ENCODE measurements around a stretch of chr14.

DNA sequence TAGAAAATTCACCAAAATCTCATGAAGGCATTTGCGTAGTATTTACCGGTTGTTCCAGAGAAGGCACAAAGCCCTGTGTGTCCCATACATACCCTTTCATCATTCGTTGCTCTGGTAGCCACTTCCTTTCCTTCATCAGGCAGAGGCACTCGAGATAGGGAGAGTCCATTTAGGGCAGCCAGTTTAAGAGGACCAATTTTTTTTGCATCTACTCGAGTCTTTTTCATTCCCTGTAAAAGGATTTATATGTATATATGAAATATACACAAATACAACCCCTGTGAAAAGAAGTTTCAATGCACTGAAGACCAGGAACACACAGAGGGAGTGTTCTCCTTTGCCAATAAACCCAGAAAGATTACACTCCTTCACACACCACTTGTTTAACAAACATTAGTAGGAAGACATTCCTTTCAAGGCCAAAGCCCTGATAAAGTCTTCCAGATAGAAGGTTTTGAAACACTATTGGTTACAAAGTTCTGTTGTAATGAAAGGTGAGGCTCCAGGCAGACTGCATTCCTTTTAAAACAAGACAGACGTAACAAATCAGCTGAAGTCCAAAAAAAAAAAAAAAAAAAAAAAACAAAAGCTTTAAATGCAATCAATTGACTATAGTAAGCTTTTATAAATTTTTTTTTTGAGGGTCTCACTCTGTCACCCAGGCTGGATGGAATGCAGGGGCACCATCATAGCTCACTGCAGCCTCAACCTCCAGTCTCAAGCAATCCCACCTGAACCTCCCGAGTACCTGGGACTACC is 81.1 kb downstream of the PTPN21 start:
- RAMPAGE, long total RNA, result no peak
- RRBS, result no CpG with 5 or more reads among the region's 7 CpGs

- RAMPAGE, long total RNA, result no peak
Measured at GRCh38 chr14:89160883-89161241, 256.2 kb downstream of the FOXN3 start.

GRCh38 chr14:89269418-89270001 is 147.5 kb downstream of the FOXN3 start:
- RAMPAGE, long total RNA, result no peak
- RRBS, result no CpG with 5 or more reads among the region's 8 CpGs

GRCh38 chr14:89294019-89294725 is 122.9 kb downstream of the FOXN3 start:
- RAMPAGE, long total RNA, result no peak
- RRBS, result no CpG with 5 or more reads among the region's 11 CpGs

GRCh38 chr14:89352030-89352575 is 64.9 kb downstream of the FOXN3 start:
- RAMPAGE, long total RNA, result no peak
- RRBS, result no CpG with 5 or more reads among the region's 6 CpGs

GRCh38 chr14:89366550-89366899 is 50.5 kb downstream of the FOXN3 start:
- RAMPAGE, long total RNA, result no peak
- RRBS, result no CpG with 5 or more reads among the region's 6 CpGs

GRCh38 chr14:89575341-89575764 is 158.3 kb upstream of the FOXN3 start:
- RAMPAGE, long total RNA, result no peak
- RRBS, result no CpG with 5 or more reads among the region's 7 CpGs

- RAMPAGE, long total RNA, result no peak
- RRBS, result no CpG with 5 or more reads among the region's 5 CpGs
Measured at GRCh38 chr14:89641449-89641829, 224.4 kb upstream of the FOXN3 start.

DNA sequence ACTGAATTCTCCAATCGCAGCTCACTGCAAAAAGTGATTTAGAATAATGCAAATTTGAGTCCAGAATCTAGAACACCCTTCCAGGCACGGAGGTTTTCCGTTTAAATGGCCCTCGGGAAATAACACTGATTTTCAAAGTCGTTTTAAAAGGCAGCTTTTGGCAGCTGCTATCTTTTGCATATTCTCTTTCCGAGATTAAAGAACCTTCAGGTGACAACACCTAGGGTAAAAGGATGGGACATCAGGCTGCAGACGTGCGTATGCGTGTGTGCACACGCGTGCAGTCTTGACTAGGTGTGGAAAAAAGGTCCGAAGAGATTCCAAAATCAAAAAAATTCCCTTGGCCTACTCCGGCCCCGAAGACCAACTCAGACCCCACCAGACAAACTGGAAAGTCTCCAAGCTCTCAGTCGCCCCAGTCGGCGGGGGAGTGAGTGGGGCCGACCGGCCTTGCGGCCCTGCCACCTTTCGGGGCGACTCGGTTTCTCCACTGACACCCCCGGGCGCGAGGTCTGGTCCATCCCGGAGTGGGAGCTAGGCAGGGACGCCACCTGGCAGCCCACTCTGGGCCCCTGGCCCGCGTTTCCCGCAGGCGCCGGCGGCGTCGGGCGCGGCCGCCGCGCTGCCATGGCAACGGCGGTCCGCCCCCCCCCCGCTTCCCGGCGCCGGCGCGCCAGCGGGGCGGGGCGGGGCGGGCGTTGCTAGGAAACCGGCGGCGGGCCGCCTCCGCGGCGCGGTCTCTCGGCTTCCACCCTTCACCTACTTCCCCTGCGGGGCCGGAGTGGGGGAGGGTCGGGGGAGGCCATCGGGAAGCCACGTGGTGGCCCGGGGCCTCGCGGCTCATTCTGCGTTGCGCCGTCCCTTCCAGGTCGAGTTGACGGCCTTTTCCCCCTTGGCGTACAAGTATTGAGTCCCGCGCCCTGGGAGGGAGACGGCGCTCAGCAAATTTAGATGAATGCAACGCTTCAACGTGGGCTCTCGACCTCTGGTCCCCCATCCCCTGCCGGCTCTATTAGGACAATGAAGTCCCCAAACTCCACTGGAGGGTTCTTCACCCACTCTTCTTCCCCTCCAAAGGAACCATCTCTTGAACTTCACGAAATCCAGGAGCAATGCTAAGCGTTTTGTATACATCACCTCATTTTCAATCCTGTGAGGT is 253.1 kb downstream of the EFCAB11 start:
- RAMPAGE, long total RNA, result no peak
- RRBS, result 2% methylated on average over 50 of the region's 88 CpGs

DNA sequence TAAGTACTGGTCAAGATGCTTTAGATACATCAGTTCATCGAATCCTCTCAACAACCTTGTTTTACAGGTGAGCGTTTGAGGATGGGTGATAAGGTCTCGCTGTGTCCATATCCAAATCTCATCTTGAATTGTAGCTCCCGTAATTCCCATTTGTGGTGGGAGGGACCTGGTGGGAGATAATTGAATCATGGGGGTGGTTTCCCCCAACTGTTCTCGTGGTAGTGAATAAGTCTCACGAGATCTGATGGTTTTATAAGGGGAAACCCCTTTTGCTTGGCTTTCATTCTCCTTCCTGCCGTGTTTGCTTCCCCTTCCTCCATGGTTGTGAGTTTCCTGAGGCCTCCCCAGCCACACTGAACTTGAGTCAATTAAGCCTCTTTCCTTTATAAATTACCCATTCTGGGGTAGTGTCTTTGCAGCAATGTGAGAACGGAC is 234.6 kb downstream of the EFCAB11 start:
- RAMPAGE, long total RNA, result no peak
- RRBS, result no CpG with 5 or more reads among the region's 8 CpGs

- RAMPAGE, long total RNA, result no peak
- RRBS, result no CpG with 5 or more reads among the region's 11 CpGs
Measured at GRCh38 chr14:89911228-89912123, 43.1 kb downstream of the EFCAB11 start.

- RAMPAGE, long total RNA, result no peak
- RRBS, result no CpG with 5 or more reads among the region's 4 CpGs
Measured at GRCh38 chr14:90330304-90330592, 1.5 kb downstream of the NRDE2 start.

DNA sequence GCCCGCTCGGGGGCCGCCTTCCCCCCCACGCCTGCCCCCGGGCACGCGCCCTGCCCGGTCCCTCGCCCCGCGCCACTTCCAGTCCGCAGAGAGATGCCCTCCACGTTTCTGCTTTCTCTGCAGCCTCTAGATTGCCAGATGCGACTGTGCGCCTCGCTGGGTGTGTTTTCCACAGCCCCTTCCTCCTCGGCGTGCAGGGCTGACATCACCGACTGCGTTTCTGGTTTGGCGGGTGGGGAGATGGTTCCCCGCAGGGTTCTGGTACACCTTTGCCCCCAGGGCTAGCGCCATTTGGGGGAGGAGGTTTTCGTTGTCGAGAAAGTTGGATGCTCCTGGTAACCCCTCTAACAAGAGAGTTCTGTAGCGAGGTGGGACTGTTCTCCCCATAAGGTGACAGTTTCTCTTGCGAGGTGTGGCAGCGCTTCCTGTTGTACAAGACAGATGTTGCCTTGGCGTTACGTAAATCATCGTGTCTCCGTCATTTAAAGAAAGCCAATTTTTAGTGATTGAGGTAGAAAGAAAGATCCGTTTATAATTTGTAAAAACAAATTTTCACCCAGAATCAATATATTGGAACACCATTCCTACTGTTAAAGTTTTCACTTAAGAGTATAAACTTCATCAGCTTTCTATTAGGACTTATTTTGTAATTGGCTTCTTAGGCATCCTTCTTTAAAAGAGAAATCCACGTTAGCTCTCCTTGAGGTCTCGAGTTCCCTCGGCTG is 1.7 kb downstream of the CALM1 start:
- RAMPAGE, long total RNA, result no peak
- RRBS, result 1% methylated on average over 4 of the region's 36 CpGs

DNA sequence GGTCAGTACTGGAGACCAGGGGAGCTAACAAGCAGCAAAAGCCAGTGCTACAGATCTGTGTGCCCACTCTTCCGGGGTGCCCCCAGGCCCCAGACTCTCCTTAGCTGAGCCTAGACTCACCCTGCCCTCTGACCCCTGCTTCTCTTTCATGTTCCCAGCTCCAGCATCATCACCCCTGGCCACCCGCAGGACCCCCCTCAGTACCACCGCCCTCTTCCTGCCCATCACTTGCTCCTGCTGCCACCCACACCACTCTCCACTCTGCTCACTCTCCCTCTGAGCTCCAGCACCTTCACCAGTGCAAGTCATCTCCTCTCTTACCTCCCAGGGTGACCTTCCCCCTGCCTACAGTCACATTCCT is 105.0 kb downstream of the CALM1 start:
- RAMPAGE, long total RNA, result no peak
- RRBS, result no CpG with 5 or more reads among the region's 3 CpGs

GRCh38 chr14:90517483-90517693 is 120.6 kb downstream of the CALM1 start:
- RAMPAGE, long total RNA, result no peak
- RRBS, result no CpG with 5 or more reads among the region's 6 CpGs

DNA sequence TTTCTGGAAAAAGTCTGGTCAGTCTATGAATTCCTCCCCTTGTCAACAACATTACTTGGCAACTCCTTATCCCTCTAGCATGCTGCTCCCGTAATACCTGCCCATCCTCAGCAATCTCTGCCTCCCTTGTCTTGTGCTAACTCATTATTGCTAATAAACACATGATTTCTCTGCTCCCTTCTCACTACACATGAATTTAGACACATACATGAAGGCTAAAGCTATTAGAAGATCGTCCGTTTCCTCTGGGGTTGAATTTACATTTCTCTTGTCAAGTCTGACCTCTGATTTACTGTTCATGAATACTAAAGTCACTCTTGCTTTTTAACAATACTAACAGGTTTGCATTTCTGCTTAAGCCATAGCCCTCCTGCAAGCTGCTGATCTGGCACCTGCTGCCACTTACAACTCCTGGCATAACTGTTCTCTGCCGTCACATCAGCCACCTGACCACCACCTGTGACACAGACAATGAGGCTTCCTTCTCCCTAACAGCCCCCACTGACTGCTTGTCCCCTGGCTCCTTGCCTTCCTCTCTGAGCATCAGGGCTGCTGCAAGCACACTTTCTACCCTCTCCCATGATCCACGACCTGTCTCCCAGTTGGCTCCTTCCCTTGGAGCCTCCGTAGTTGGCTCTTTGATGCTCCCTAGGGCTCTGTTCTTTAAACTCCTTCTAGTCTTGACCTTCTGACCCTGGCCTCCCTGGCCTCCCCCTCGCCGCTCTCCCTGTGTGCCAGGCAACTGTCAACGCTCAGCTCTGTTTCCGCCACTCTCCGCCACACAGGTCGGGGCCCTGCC is 177.7 kb downstream of the CALM1 start:
- RAMPAGE, long total RNA, result no peak
- RRBS, result no CpG with 5 or more reads among the region's 12 CpGs

GRCh38 chr14:90780441-90781036 is 35.7 kb downstream of the TTC7B start:
- RAMPAGE, long total RNA, result no peak
- RRBS, result no CpG with 5 or more reads among the region's 15 CpGs

DNA sequence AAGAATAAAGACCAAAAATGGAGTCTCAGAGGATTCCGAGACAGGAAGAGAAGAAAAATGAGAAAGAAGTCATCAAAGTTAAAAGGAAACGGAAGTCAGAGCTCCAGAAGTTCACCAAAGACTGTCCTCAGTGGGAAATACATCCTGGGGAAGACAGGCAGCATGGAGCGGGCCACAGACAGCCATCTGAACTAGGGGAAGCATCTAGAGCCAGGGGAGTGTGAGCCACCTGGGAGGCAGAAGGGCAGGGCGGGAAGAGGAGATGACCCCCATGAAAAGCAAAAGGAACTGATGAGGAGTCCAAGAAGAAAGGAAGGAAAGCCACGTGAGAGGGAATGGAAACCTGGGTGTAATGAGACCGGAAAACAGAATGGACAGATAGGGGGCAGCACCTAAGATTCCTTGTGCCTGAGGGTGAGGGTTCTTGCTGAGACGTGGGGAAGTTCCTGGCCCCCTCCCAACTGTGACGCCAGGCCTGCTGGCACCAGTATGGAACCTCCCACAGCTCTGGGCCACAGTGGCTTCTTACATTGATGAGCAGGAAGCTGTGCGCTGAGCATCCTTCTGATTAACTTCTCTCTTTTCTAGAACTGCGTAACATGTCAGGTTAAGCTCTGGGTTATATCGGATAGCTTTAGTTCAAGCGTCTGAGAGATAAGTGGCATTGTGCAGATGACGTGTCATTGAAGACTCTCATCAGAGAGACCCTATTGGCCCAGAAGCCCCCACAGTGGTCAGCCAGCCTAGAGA is 30.8 kb downstream of the TTC7B start:
- RAMPAGE, long total RNA, result no peak
- RRBS, result no CpG with 5 or more reads among the region's 13 CpGs

DNA sequence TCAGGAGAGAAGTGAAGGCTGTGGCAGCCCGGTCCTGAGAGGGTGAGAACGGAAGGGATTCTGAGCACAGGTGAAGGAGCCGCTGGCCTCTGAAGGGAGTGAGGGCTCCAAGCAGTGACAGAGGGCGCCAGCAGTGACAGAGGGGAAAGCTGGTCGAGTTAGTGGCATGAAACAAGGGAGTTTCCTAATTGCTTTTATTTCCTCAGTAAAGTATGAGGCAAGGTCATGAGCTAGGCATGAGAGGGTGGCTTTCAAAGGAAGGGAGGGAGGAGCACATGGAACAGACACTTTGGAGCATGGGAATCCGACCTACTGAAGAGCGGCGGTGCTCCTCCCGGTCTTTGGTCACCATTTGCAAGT is 13.9 kb downstream of the TTC7B start:
- RAMPAGE, long total RNA, result no peak
- RRBS, result 58% methylated on average over 1 of the region's 9 CpGs

DNA sequence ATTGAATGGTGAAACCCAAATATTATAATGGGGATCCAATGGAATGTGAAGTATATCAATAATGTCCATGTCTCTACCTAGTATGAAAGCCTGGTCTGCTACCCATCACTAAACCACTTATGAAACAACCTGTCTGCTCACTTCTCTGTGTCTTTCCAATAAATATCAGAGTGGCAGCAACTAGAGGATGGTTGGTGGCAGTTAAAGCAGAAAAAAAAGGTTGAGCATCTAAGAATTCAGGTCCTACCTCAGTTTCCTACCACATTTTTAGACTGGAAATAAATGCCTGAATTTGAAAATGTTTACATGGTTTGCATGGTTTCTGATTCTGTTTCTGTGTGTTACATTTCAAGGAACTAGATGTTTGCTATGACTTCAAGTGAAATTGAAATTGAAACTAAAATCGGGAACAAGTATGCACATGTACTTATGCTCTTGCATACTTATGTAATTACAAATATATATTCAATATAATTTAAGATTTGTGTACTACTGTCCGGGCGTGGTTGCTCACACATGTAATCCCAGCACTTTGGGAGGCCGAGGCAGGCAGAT is 38.1 kb downstream of the RPS6KA5 start:
- RAMPAGE, long total RNA, result no peak
- RRBS, result no CpG with 5 or more reads among the region's 4 CpGs

Data from kidney epithelial cell (primary cell).